NCI-H460 (cell line): ENCODE results near the genes GIGYF1 and IFT22.

DNA sequence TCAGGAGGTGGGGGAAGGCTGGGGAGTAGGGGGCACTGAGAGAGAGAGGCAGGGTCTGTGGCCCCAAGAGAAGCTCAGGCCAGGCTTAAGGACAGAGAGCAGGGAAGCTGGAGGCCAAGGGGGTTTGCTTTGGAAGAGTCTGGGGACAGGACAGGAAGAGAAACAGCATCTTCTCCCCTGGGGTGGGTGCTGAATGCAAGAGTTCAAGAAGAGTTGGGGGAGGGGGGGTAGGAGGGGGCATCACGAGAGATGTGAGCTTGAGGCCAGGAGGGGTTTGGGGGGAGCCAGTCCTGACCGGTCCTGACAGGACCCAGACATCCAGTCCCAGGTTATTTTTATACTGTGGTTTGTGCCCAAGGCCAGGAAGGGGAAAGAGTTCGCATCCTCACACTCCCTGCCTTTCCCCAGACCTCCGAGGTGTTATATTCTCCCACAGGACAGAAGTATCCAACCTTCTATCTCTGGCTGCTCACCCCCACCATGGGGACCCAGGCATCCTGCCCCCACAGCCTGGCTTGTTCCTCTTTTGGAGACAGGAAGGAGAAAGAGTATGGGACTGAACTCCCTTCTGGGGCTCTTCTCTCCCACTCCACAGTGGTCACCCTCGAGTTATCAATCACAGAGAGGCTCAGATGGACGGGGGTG is 2.9 kb downstream of the TSC22D4 start:
RAMPAGE:
- cytosol, long total RNA = no peak
- long total RNA = no peak
- nucleus, long total RNA = no peak

RAMPAGE:
- cytosol, long total RNA = no peak
- long total RNA = no peak
- nucleus, long total RNA = no peak
Measured at GRCh38 chr7:100590231-100590736, 4.2 kb downstream of the FBXO24 start.

GRCh38 chr7:100680010-100681105 is 6.8 kb downstream of the GNB2 start:
RAMPAGE:
- cytosol, long total RNA = no peak
- long total RNA = no peak
- nucleus, long total RNA = no peak

DNA sequence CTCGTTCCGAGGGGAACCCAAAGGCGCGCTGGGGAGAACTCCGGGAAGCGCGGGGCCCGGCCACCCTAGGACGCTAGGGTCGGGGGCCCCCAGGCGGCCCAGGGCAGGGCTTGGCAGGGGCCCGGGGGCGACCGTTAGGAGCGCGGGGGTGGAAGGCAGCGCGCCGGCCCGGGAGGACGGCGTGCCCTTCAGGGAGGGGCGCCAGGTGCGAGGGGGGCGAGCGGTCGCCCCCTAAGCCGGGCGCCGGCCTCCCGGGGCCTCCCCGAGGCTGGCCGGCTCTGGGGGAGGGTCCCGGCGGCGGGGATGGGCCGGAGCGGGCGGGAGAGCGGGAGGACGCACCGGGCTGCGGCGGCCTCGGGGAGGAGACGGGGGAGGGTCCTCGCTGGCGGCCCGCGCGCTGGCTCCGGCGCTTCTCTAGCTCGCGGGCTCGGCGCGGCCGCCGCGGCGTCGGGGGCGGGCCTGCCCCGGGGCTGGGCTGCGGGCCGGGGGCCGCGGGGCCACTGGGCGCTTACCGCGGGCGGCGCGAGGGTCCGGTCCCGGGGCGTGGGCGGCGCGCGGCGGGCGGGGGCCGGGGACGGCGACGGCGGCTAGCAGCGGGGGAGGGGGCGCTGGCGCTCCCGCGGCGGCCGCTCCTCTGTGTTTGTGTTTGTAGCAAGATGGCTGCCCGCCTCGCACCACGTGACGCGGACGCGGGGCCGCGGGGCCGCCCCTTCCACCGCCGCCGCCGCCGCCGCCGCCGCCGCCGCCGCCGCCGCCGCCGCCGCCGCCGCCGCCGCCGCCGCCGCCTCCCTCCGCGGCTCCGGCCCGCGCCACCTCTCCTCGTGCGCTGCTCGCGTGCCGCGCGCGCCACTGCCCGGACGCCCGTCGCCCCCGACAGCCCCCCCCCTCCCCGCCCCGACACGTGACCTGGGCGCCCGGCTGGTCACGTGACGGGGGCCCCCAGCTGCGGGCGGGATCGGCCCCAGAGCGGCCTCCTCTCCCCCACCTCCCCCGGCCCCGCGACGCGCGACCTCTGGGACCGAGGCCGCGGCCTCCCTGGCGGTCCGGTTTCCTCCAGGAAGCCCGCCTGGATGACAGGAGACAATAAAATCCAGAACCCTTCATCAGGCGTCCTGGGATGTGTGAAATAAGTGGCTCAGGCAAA is at the start of gene GIGYF1:
GIGYF1 (minus strand) TSS at position 653 of the 1,144 bp plus-strand sequence.
RAMPAGE:
- cytosol, long total RNA = no peak
- long total RNA = no peak
- nucleus, long total RNA = no peak

GRCh38 chr7:100805073-100805927 is 22.0 kb downstream of the EPHB4 start:
RAMPAGE:
- cytosol, long total RNA = no peak
- long total RNA = no peak
- nucleus, long total RNA = no peak

DNA sequence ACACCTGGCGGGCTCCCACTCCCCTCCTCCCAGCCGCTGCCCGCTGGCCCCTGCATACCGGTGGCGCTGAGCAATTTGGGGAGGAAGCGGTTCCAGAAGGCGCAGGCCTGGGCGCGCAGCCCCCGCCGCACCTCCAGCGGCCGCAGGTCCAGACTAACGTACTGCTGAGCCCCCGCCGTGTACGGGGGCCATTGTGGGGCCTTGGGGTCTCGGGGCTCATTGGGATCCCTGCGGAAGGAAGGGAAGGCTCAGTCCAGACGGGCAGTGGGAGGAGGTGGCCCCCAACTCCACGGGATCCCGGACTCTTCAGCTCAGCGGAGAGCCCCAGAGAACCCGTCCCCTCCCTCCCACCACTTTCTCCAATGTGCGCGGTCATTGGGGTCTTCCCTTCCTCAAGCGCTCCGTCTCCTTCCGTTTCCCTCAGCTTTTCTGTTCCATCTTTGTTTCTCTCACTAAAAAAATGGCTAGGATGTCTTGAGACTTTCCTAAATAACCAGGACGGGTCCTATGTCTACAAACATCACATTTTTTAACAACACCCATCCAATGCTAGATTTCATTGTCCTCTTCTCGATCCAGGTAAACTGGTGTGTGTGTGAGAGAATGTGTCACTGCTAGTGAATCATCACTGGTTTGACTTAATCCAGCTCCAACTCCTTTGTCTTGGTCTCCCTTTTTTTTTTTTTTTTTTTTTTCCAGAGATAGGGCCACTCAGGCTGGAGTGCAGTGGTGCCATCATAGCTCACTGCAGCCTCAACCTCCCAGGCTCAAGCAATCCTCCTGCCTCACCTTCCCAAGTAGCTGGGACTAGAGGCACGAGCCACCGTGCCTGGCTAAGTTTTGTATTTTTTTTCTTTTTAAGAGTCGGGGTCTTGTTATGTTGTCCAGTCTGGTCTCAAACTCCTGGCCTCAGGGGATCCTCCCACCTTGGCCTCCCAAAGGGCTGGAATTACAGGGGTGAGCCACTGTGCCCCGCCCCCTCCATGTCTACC is 1.9 kb upstream of the UFSP1 start:
RAMPAGE:
- cytosol, long total RNA = no peak
- long total RNA = no peak
- nucleus, long total RNA = no peak

DNA sequence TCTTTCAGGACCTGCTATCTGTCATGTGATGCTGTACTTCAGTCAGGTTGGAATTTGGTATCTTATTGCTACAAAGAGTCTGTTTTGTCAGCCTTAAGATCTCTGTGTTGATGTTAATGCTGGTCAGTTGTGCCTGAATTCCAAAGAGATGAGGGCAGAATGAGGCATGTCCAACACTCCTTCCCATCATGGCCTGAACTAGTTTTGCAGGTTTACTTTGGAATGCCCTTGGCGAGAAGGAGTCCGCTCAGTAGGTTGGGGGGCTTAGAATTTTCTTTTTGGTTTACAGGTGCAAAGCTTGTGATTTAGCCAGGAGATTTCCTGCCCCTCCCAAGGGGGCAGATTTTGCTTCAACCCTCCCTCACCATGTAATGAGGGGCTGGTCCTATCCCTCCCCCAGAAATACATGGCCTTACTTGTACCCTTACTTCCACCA is 19.8 kb upstream of the MUC3A start:
RAMPAGE:
- cytosol, long total RNA = no peak
- long total RNA = no peak
- nucleus, long total RNA = no peak

DNA sequence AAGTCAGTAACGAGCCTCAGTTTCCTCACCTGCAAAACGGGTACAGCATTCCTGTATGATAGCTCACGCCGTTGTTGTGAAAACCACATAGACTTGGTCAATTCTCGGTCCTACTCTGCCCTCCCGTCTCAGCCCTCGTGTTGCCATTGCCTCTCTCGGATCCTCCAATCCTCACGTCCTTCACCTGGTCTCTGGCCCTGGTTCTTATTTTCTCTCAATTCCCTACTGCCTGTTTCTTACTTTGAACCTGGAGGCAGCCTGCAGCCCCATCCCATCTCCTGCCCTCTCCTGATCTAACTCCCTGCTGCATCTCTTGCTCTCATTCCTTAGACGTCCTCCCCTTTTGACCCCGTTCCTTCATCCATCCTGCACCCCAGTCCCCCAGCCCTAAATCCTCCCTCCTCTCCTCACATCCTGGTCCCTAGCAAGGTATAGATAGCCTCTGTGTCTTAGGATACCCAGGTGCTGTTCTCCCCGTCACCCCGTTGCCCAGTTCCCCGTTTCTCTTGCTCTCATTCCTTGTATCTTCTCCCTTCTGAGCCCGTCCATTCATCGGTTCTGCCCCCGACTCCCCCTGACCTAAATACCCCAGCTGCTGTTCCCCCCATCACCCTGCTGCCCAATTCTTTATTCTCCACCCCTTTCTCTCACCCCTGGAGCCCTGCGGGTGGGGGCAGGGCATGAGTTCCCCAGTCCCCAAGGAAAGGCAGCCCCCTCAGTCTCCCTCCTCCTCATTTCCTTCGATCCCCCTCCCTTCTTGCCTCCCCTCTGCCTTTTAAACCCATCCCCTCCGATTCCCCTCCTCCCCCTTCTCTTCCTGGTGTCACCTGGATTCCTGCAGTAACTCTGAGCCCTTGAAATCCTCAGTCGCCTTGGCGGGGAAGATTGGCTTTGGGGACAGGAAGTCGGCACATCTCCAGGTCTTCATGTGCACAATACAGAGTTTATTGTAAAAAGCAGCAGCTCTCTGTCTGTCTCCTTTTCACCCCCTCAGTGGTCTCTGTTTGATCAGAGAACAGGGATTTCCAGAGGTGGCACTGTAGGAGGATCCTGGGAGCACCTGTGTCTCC is 1.6 kb upstream of the MUC12 start:
RAMPAGE:
- cytosol, long total RNA = no peak
- long total RNA = no peak
- nucleus, long total RNA = no peak

DNA sequence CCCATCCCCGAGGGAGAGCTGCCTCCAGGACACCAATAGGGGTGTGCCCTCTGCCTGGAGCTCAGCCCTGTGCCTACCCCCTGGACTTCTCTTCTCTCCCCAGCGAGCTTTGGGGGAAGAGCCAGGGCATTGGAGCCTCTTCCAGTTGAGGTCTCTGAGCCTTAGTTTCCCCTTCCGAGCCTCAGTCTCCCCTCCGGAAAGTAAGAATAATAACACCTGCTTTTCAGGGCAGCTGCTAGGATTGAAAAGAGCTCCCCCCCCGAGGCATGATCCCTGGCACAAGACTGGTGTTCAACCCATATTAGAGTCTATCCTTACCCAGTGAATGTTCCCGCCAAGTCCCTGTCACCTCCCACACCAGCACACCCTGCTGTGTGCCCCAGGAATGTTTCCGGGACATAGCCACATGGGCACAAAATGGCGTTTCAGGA is 417 bp downstream of the MUC17 start:
RAMPAGE:
- cytosol, long total RNA = no peak
- long total RNA = no peak
- nucleus, long total RNA = no peak

DNA sequence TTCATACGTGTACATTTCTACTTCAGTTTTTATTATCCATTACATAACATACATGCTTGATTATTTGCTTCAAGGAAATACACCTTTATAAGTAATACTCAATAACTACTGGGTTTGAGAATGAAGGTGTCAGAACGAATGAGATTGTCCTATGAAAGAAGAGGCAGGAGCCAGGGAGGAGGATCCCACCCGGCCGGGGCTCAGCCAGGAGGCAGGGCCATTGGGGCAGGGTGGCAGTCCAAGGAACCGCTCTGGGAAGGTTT is 9.1 kb downstream of the TRIM56 start:
RAMPAGE:
- cytosol, long total RNA = no peak
- long total RNA = no peak
- nucleus, long total RNA = no peak

RAMPAGE:
- cytosol, long total RNA = no peak
- long total RNA = no peak
- nucleus, long total RNA = no peak
Measured at GRCh38 chr7:101239070-101240155, 1.8 kb upstream of the CLDN15 start.

RAMPAGE:
- cytosol, long total RNA = start-site peak on the minus strand at chr7:101321744-101321818, 766 and 1,277 reads in 2 replicates
- long total RNA = start-site peak on the minus strand at chr7:101321741-101321808, 186 and 580 reads in 2 replicates
- nucleus, long total RNA = start-site peak on the minus strand at chr7:101321741-101321814, 741 and 135 reads in 2 replicates
Measured at GRCh38 chr7:101321123-101322010, at the start of gene IFT22. Gene IFT22 (minus strand): TSS chr7:101321812.

DNA sequence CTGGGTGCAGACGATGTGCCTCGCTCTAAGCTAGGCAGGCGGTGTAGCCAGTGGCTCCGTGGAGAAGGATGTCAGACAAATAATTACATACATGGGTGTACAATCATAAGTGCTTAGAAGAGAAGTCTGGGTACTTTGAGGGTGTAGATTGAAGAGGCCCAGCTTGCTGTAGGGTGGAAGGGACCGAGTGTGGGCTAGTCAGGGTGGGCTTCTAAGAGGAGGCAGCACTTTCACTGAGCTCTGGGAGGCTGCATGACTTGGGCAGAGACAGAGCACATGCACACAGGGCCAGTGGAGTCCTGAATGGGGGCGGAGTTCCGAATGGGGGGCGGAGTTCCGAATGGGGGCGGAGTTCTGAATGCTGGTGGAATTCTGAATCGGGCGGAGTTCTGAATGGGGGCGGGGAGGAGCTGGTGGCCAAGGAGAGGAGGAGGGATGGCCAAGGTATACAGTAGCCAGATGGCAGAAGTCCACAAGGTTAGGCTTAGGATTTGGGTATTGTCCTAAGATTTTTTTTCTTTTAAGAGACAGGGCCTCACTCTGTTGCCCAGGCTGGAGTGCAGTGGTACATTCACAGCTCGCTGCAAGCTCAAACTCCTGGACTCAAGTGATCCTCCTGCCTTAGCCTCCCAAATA is 74.5 kb downstream of the COL26A1 start:
RAMPAGE:
- cytosol, long total RNA = no peak
- long total RNA = no peak
- nucleus, long total RNA = no peak

DNA sequence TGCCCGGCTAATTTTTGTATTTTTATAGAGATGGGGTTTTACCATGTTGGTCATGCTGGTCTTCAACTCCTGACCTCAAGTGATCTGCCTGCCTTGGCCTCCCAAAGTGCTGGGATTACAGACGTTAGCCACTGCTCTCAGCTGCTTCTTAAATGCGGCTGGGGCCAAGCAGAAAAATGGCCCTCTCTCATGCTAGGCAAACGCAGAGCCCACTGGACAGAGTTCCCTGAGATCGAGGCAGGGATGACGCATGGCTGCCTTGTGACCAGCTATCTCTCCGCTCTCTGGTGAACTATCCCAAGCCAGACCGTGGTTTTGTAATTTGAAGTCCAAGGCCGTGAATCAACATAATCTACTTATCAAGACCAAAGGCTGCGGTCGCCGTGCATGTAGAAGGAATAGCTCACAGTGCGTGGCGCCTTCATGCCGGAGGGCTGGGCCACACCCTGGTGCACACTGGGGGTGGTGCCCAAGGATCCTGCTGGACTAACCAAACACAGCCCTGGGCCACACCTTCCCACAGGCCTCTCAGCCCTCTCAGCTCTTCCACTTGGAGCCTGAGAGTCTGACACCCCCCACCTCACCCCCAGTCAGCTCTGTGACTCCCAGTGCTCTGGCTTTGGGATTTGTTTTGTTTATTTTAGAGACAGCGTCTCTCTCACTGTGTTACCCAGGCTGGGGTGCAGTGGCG is 88.1 kb upstream of the CUX1 start:
RAMPAGE:
- cytosol, long total RNA = no peak
- long total RNA = no peak
- nucleus, long total RNA = no peak

GRCh38 chr7:101779103-101779556 is 38.3 kb upstream of the CUX1 start:
RAMPAGE:
- cytosol, long total RNA = no peak
- long total RNA = no peak
- nucleus, long total RNA = no peak

DNA sequence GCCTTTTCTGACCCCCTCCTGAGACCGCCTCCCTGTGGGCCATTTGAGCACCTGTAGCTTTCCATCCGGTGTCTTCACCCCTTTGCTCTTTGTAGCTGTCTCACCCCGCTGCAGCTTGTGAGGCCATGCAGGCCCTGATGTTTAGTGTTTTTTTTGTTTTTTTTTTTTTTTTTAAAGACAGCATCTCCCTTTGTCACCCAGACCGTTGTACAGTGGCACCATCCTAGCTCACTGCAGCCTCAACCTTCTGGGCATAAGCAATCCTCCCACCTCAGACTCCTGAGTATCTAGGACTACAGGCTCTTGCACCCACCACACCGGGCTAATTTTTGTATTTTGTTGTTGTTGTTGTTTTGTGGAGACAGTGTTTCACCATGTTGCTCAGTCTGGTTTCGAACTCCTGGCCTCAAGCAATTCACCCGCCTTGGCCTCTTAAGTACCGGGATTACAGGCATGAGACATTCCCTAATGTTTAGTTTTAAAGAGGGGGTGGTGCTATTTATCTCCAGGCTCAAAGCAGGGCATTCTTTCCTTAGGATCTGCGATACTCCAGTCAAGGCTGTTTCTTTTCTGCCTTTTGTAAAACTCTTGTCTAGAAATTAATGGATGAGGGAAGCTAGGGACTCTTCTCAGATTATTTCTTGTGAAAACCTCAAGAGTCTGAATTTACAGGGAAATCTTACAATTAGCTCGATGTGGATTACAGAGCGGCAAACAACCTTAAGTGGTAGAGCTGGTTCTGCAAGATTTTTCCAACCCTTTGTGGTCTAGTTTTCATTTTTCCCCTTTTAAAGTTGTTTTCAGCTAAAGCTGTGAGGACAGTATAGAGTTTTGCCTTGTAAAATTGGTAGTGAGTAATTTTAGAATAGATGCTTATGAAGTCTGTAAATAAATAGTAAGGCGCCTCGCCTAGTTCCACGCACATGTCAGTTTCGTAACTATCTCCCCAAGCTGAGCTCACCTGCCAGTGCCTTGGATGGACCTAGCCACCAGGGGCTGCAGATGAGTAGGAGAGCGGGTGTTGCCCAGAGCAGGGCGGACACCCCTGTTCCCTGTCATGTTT is 52.9 kb downstream of the CUX1 start:
RAMPAGE:
- cytosol, long total RNA = no peak
- long total RNA = no peak
- nucleus, long total RNA = no peak

DNA sequence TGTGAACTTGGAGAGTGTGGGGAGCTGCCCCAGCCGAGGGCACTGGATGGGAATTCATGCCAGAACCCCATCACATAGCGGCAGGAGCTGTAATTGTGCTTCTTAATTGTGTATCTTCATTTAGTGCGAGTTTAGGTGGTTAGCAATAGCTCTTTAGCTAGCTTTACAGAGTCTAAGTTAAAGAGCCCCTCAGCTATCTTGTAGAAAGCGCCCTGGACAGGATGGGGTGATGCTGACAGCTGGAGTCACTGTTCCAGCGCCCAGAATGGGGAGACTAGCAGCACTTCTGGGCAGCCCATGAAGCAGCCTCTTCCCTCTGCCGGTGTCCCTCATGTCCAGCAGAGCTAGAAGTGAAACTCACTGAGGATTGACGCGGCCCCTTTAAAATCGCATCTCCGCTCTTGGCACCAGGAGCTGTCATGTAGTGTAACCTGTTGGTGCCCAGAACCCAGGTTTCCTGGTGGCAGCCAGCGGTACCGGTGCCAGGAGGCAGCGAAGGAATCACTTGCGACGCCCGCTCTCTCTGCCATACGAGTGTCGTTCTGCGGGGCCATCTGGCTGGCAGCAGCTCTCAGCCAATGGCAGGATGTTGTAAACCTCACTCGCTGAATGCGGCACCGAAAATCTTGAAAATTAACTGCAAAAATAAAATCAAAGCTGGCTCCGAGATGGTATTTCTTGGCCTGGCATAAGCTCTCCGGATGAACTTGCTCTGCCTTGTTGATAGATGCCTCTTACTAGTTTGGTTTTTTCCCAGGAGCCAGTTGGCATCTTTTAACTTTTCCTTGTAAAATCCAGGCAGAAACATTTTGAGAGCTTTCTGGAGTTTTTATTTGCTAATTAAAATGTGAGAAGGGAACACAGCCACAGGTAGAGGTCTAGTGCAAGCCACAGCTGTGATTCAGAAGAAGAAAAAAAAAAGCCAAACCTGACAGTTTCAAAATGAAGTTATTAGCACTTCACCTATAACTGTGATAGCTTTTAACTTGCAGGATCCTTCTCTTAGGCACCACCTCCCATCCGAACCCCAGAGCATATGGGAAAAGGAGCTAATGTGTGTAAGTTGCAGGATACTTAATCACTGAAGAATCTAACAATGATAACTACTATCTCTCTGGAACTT is 82.8 kb downstream of the CUX1 start:
RAMPAGE:
- cytosol, long total RNA = no peak
- long total RNA = no peak
- nucleus, long total RNA = no peak

GRCh38 chr7:101923923-101924498 is 106.6 kb downstream of the CUX1 start:
RAMPAGE:
- cytosol, long total RNA = no peak
- long total RNA = no peak
- nucleus, long total RNA = no peak

DNA sequence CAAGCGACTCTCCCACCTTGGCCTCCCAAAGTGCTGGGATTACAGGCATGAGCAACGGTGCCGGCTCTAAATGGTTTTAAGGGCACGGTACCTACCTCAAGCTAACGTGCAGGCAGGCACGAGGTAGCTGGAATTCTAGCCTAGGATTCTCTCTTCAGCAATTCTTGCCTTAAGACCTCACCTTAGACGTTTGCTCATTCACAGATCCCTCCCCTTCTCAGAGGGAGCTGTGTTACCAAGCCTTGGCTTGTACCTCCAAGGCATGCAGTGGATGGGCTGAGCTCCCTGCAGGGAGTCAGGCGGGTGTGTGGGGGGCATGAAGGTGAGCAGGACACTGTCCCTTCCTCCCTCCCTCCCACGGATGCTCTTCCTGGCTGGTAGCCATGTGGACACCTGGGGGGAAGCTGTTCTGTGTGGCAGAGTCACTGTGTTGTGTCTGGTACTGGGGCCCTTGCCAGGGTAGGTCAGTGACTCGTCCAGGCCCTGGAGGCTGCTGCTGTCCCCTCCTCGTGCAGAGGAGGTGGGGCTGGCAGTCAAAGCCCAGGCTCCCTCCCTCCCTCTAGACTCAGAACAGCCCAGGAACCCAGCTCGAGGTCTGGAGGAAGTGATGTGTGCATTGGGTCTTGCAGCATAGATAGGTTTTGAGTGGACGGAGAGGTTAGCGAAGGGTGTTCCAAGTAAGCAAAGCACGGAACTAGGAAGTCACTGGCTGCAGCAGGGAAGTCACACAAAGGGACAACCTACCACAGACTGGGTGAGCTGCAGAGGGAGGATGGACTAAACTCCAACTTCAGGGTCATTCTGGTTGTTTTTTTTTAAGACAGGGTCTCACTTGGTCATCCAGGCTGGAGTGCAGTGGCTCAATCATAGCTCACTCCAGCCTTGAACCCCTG is 222.1 kb upstream of the SH2B2 start:
RAMPAGE:
- cytosol, long total RNA = no peak
- long total RNA = no peak
- nucleus, long total RNA = no peak

GRCh38 chr7:102146079-102146489 is 140.6 kb upstream of the SH2B2 start:
RAMPAGE:
- cytosol, long total RNA = no peak
- long total RNA = no peak
- nucleus, long total RNA = no peak